Heart left ventricle (tissue), 7 donors: ENCODE measurements around a stretch of chr11.

DNA sequence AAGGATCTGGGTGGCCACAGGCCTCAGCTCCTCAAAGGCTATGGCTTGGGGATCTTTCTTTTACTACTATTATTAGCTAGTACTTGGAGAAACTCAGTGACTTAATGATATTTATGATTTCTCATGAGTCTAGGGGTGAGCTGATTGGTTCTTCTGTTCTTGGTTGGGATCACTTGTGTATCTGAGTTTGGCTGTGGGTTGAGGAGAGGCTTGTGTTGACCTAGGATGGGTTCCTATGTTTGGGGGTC is 80.1 kb upstream of the THY1 start:
- PRO-cap, 6 experiments, result no peak in any of the 6 experiments
- RAMPAGE, long total RNA, 2 experiments, result no peak in any of the 2 experiments

- PRO-cap, 6 experiments, result no peak in any of the 6 experiments
- RAMPAGE, long total RNA, 2 experiments, result no peak in any of the 2 experiments
- RRBS, result no CpG with 5 or more reads among the region's 25 CpGs
These were observed 32.3 kb downstream of the NECTIN1 start for GRCh38 chr11:119696353-119697499.

GRCh38 chr11:119727551-119728174 is 1.3 kb downstream of the NECTIN1 start:
- PRO-cap, 6 experiments, result no peak in any of the 6 experiments
- RAMPAGE, long total RNA, 2 experiments, result no peak in any of the 2 experiments
- RRBS, result no CpG with 5 or more reads among the region's 48 CpGs

GRCh38 chr11:119729685-119729858 is 572 bp upstream of the NECTIN1 start:
- PRO-cap, 6 experiments, result no peak in any of the 6 experiments
- RAMPAGE, long total RNA, 2 experiments, result no peak in any of the 2 experiments
- RRBS, result 6% methylated on average over 4 of the region's 13 CpGs

GRCh38 chr11:119832589-119832955 is 103.6 kb upstream of the NECTIN1 start:
- PRO-cap, 6 experiments, result peak in 1 of 6 experiments; most common plus-strand start chr11:119832820 (in 1); most common minus-strand start chr11:119832672 (in 1)
- RAMPAGE, long total RNA, 2 experiments, result no peak in any of the 2 experiments
- RRBS, result 54% methylated on average over 3 of the region's 7 CpGs

- PRO-cap, 6 experiments, result peak in 1 of 6 experiments; most common plus-strand start chr11:119846008 (in 1)
- RAMPAGE, long total RNA, 2 experiments, result no peak in any of the 2 experiments
- RRBS, result no CpG with 5 or more reads among the region's 3 CpGs
These were observed 116.7 kb upstream of the NECTIN1 start for GRCh38 chr11:119845826-119846069.

DNA sequence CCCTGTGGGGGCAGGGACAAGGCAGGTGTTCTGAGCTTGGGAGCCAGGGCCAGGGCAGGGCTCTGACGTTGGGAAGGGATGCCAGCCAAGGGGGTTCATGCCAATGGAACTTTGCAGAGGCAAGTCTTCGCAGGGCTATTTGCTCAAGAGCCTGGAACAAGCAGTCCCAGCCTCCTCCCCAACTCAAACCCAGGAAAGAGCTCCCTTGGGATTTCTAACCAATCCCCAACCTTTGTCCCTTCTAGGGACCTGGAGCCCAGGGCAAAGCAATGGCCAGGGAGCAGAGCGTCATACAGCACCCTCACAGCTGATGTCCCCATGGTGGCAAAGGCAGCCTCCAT is 144.0 kb downstream of the TRIM29 start:
- PRO-cap, 6 experiments, result no peak in any of the 6 experiments
- RAMPAGE, long total RNA, 2 experiments, result no peak in any of the 2 experiments
- RRBS, result no CpG with 5 or more reads among the region's 3 CpGs

DNA sequence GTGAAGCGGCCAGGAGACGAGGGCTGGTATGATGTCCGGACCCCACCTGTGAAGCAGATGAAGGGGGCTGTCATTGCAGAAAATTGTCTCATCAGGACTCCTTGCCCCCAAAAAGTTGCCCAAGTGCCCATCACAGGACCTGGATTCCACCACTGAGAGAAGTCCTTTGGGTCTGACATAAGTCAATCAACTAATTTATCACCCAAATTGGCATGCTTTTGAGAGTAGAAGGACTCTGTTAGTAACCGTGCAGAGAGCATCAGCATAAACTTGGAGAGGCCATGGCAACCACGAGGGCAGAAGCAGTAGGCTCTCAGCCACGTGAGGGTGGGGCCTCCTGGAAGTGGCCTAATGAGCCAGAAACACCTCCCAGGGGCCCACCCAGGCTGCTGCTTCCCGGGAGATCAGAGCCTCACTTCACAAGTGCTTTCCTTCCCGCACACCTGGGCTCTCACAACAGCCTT is 17.3 kb downstream of the TRIM29 start:
- PRO-cap, 6 experiments, result no peak in any of the 6 experiments
- RAMPAGE, long total RNA, 2 experiments, result no peak in any of the 2 experiments
- RRBS, result no CpG with 5 or more reads among the region's 8 CpGs

DNA sequence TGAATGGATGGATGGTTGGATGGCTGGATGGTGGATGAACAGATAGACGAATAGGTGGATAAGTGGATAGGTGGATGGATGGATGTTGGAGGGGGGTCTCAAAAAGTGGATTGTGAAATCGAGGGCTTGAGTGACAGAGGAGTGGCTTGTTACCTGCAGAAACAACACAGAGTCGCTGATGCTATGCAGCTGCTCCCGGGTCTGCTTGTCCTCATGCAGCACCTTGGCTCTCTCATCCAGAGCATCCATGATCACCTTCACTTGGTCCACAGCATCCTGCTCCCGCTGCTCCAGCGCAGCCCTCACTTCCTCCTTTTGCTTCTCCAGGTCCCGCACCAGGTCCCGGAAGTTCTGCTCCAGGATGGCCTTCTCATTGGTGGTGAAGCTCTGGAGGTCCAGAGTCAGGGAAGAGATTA is 10.7 kb downstream of the TRIM29 start:
- PRO-cap, 6 experiments, result no peak in any of the 6 experiments
- RAMPAGE, long total RNA, 2 experiments, result no peak in any of the 2 experiments
- RRBS, result no CpG with 5 or more reads among the region's 8 CpGs

- PRO-cap, 6 experiments, result no peak in any of the 6 experiments
- RAMPAGE, long total RNA, 2 experiments, result no peak in any of the 2 experiments
- RRBS, result no CpG with 5 or more reads among the region's 7 CpGs
These were observed 3.7 kb downstream of the OAF start for GRCh38 chr11:120214481-120214948.

DNA sequence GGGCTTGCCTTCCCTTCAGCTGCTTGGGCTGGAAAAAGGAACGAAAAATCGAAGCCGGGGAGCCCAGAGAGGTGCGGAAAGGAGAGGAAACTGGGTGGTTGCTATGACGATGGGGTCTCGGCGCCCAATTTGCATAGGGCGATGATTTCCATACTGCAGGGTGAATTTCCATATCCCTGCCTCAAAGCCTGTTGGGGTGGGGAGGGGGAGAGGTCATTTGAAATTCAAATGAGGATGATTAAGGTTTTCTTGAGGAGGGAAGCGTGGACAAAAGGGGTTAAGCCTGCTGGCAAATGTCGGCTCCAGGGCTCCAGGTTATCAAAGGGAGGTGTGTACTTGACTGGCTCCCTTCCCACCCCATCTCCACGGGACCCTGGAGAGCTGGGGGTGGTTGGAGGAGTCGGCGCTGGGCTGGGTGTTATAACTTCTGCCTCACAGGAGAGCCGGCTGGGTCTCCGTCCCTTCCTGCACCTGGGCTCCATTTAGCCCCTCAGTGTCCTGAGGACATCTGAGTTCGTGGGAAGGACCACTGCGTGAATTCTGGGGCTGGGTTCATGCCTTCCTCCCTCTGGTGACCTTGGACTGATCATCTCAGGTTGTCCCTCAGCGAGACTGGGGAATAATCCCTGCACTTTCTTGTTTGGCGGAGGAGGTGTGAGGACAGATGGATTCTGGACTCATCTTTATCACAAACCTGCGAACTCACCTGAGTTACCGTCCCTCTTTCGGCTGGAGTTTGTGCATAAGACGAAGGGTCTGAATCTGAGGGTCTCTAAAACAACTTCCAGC is 15.6 kb downstream of the POU2F3 start:
- PRO-cap, 6 experiments, result no peak in any of the 6 experiments
- RAMPAGE, long total RNA, 2 experiments, result no peak in any of the 2 experiments
- RRBS, result no CpG with 5 or more reads among the region's 23 CpGs

- PRO-cap, 6 experiments, result no peak in any of the 6 experiments
- RAMPAGE, long total RNA, 2 experiments, result no peak in any of the 2 experiments
- RRBS, result no CpG with 5 or more reads among the region's 7 CpGs
These were observed 35.7 kb upstream of the TLCD5 start for GRCh38 chr11:120289403-120289730.

DNA sequence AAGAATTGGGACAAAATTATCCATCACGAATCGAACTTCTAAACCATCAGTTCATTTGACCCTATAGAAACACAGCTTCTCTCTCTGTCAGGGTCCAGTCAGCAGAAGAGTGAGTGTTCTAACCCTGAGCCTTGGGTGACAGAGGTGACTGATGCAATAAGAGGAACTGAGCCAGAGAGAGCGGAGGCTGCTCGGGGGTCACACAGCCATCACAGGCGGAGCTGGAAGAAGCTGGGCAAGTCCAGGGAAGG is 184.1 kb upstream of the TBCEL start:
- PRO-cap, 6 experiments, result no peak in any of the 6 experiments
- RAMPAGE, long total RNA, 2 experiments, result no peak in any of the 2 experiments
- RRBS, result no CpG with 5 or more reads among the region's 5 CpGs

GRCh38 chr11:121045442-121046192 is 21.7 kb downstream of the TBCEL start:
- PRO-cap, 6 experiments, result no peak in any of the 6 experiments
- RAMPAGE, long total RNA, 2 experiments, result no peak in any of the 2 experiments
- RRBS, result no CpG with 5 or more reads among the region's 4 CpGs

DNA sequence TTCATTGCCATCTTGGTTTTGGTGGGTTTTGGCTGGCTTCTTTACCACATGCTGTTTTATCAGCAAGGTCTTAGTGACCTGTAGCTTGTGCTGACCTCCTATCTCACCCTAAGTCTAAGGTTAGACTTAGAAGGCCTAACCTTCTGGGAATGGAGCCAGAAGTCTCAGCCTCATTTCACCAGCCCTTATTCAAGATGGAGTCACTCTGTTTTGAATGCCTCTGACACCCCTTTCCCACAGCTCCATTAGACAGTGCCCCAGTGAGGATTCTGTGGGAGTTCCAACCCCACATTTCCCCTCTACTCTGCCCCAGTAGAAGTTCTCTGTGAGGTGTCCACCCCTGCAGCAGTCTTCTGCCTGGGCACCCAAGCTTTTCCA is 66.2 kb upstream of the SC5D start:
- PRO-cap, 6 experiments, result no peak in any of the 6 experiments
- RAMPAGE, long total RNA, 2 experiments, result no peak in any of the 2 experiments

DNA sequence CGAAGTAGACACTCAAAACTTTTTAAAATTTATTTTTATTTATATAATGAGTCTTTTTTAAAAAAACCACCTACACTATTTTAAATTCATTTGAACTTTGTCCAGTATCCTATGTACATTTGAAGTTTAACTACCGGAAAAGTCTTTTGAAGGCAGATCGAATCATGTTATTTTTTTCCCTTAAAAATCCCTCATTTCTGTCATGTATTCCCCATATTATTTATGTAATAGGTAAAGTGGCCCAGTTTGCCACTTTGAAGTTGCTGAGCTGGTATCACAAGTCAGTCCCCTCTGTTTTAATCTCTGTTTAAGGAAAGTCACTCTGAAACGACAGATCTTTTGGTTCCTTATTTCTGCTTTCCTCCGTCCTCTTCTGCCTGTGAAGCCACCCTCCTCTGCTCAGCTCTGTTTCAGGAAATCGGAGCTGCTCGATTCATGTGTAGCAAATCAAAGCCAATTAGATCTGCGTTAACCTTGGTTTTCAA is 810 bp upstream of the SC5D start:
- PRO-cap, 6 experiments, result no peak in any of the 6 experiments
- RAMPAGE, long total RNA, 2 experiments, result no peak in any of the 2 experiments
- RRBS, result 98% methylated on average over 2 of the region's 8 CpGs

- PRO-cap, 6 experiments, result no peak in any of the 6 experiments
- RAMPAGE, long total RNA, 2 experiments, result no peak in any of the 2 experiments
- RRBS, result no CpG with 5 or more reads among the region's 5 CpGs
These were observed 728 bp downstream of the SC5D start for GRCh38 chr11:121293340-121293658.

GRCh38 chr11:121293763-121294278 is 1.2 kb downstream of the SC5D start:
- PRO-cap, 6 experiments, result no peak in any of the 6 experiments
- RAMPAGE, long total RNA, 2 experiments, result no peak in any of the 2 experiments
- RRBS, result no CpG with 5 or more reads among the region's 2 CpGs

GRCh38 chr11:121309294-121310267 is 17.0 kb downstream of the SC5D start:
- PRO-cap, 6 experiments, result no peak in any of the 6 experiments
- RAMPAGE, long total RNA, 2 experiments, result no peak in any of the 2 experiments
- RRBS, result no CpG with 5 or more reads among the region's 7 CpGs

GRCh38 chr11:121391987-121392368 is 60.1 kb upstream of the SORL1 start:
- PRO-cap, 6 experiments, result no peak in any of the 6 experiments
- RAMPAGE, long total RNA, 2 experiments, result no peak in any of the 2 experiments
- RRBS, result no CpG with 5 or more reads among the region's 5 CpGs